ENCODE data around the gene EMC8.

DNA sequence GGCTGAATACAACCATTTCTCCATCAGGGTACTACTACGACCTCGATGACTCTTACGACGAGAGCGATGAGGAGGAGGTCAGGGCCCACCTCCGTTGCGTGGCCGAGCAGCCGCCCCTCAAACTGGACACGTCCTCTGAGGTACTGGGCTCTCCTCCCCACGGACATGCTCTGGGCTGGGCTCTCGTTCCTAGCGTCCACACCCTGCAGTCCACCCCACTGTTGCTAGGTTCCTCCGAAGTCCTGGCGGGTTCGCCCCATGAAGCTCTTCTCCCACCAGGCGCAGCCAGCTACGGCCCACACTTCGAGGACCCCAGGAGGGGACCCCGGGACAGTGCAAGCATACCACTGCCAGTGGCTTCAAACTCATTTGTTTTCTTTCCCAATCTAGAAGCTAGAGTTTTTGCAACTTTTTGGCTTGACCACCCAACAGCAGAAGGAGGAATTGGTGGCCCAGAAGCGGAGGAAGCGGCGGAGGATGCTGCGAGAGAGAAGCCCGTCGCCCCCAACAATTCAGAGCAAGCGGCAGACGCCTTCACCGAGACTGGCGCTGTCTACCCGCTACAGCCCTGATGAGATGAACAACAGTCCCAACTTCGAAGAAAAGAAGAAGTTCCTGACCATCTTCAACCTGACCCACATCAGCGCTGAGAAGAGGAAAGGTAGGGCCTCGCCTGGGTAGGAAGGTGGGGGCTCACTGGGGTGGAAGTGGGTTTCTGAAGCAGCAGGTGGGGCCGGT lies 25.6 kb downstream of the GINS2 start:
- CAGE, long polyA plus RNA, result no peak
- RRBS, result 100% methylated on average over 1 of the region's 35 CpGs

DNA sequence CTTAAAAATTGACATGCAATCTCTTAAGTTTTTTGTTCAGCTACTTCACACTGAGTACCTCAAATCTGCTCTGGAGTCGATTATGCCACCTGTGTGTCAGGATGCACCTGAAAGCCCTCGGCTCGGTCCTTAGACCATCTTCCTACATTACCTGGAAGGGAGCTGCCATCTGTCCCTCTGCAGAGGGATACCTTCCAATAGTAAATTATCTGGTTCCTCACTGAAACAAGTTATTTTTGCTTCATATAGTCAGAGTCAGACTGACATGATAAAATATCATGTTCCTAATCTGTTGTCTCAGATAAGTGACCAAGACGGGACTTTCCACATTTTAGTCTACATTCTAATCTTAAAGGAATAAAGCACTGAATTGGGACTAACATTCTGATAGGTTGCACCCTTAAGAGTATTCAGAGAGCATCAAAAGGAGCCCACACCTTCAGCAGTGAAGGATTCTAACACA lies 13.6 kb downstream of the GINS2 start:
- CAGE, long polyA plus RNA, result no peak
- RRBS, result no CpG with 5 or more reads among the region's 4 CpGs

DNA sequence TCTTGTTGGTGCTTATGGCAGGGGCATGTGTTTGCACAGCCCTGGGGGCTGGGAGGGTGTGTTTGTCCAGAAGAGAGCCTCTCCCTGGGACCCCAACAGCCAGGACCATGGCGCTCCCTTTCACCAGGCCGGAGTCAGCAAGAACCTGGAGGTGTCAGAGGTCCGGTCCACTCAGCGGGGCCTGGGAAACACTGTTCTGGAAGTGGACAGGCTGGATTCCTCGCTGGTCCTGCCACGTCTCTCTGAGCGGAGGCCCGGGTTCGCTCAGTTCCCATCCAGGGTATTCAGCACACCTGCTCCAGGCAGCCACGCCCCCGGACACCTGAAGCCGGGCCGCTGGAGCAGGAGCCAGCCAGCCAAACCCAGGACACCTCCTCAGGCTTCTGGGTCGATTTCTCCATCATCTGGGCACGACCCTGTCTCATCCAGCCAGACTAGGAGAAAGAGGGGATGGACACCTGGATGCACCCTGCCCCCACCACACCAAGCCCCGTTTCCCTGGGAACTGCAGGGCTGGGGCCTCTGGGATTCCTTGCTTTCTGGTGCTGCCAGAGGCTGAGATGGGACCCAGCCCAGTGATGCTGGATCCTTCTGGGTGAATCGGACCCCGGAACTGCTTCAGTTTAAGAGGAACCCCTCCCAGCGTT lies 19.0 kb upstream of the GINS2 start:
- CAGE, long polyA plus RNA, result no peak
- RRBS, result 84% methylated on average over 9 of the region's 19 CpGs

DNA sequence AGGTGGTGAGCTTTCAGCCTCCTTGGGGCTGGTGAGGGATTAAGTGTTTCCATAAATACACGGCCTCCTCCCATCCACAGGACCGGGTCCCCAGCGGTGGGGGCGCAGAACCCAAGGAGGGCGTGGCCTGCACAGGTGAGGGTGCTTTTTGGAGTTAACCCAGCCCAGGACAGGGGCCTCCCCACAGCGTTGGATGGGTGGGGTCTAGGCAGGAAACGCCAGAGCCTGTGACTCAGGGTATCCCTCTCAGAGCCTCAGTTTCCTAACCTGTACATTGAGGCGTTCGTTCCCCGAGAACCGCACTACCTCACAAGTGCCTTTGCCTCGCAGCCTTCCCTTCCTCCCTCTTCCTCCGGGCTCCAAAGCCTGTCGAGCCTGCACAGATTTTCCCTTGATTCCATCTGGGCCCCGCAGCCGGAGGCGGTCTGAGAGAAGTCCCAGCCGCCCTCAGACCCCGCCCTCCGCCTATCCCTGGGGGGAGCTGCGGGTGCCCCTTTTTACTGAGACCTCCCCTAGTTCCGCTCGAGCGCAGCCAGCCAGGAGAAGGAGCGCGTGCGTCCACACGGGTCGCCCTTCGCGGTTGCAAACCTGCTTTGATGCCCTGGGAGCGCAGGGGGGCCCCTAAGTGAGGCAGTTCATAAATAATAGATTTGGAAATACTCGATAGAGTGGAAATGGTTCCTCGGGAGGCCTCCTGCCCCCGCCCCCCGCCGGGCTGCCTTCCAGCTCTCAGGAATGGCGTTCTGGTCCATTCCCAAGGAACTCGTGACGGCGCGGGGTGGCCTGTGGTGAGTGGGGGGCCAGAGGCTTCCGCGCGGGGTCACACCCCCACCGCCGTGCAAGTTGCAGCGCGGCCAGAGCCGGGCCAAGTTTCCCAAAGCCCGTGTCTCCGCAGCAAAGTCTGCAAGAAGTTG lies 791 bp downstream of the C16orf74 start:
- CAGE, long polyA plus RNA, result no peak
- RRBS, result 2% methylated on average over 9 of the region's 52 CpGs

DNA sequence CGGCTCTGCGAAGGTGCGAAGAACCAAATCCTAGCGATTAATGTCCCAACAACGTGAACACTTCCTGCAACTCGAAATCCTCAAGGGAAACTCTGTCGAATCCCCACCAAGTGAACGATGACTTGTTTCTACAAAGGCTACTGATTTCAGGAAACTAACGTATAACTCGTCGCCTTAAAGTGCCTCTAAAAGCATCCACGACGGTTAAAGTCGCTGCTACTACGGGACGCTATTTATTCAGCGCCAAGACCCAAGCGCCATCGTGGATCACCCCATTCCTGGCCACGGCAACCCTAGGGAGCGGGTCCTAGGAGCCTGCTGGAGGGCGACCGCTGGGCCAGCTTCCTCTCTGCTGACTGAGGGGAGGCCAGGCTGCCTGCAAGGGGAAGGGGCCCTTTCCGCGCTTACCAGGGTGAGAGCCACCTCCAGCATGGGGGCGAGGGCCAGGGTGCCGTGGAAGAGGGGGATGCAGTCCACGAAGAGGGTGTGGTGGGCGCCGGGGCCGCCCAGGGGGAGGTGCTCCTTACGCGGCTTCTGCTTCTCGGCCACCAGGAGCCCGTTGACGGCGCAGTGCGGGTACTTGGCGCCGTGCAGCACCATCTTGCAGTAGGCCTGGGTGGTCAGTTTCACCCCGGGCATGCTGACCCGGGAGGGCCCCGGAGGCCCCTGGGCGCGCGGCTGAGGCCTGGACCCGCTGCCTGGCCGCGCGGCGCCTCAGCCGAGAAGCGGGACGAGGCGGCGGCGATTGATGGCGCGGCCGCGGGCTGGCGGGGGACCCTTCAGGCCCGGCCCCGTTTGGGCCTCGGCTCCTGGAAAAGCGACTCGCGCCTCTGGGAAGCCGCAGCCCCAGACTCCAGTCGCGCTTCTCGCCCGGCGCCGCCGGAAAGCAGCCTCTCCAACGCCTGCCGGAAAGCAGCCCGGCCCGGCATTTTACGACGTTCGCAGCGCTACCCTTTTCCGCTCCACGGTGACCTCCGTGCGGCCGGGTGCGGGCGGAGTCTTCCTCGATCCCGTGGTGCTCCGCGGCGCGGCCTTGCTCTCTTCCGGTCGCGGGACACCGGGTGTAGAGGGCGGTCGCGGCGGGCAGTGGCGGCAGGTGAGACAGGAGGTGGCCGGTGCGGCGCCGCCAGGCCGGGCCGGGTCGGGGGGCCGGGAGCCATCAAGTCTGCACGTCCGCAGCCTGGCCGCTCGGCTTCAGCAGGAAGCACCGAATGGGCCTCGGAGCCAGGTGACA lies at the start of gene EMC8:
Gene EMC8 (minus strand): TSS at position 888 of the 1,234 bp plus-strand sequence.
- CAGE, long polyA plus RNA, result start-site peak on the plus strand centred at position 1,037 of the sequence, 68 bp wide, 787 and 566 reads in 2 replicates
- RRBS, result 1% methylated on average over 40 of the region's 120 CpGs

DNA sequence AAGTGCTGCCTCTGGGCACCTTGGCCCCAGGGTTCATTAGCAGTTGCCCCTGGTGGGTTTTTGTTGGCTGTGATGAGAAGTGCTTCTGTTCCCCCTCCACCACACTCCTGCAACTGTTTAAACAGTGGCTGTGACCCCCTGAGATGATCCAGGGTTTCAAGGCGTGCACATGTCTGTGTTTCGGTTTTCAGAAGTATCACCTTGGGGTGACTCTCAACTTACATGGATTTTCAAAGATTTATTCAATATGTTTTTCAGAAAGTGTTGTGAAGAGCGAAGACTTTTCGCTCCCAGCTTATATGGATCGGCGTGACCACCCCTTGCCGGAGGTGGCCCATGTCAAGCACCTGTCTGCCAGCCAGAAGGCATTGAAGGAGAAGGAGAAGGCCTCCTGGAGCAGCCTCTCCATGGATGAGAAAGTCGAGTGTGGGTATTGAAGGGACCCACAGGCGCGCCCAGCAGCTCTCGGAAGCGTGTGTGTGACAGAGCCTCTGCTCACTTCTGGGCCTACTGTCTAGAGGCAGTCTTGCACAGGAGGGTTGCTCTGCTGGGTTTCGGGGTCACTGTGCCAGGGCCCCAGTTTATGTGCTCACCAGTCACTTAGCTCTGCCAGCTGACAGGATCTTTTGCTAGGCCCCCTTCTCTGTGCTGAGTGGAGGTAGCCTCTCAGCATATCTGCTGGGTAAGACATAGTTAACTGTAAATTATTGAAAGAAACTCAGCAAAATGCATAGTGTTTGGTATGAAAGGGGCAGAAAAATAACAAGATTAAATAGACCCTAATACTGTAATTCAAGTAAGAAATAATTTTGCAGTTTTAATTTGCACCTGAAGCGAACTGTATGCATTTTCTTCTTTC lies 5.4 kb downstream of the COX4I1 start:
- CAGE, long polyA plus RNA, result no peak
- RRBS, result no CpG with 5 or more reads among the region's 14 CpGs

DNA sequence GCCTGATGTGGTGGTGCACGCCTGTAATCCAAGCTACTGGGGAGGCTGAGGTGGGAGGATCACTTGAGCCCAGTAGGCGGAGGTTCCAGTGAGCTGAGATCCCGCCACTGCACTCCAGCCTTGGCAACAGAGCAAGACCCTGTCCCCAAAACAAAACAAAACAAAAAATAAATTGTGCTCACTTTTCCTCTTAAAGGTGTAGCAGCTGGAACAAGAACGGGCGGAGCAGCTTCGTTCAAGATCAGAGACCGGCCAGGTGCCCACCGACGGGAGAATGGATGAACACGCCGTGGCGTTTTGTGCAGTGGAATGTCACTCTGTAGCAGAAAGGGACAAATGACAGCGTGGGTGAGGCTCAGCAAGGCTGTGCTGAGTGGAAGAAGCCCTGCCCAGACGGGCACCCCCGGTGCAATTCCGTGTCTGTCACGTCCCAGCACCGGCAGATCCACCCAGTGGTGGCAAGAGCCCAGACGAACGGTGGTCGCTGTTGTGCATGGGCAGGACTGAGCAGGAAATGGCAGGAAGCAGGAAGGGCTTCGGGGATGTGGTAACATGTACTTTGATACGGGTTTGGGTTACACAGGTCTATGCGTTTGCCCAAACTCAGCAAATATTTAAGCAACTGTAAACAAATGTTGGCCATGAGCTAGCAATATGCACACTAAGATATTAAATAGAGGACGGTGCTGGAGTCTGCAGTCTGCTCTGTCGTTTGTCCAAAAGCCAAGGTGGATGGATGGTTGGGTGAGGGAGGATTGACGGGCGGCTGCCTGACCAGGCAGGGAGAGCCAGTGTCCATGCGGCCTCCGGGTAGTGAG lies 48.2 kb downstream of the COX4I1 start:
- CAGE, long polyA plus RNA, result no peak
- RRBS, result no CpG with 5 or more reads among the region's 30 CpGs

DNA sequence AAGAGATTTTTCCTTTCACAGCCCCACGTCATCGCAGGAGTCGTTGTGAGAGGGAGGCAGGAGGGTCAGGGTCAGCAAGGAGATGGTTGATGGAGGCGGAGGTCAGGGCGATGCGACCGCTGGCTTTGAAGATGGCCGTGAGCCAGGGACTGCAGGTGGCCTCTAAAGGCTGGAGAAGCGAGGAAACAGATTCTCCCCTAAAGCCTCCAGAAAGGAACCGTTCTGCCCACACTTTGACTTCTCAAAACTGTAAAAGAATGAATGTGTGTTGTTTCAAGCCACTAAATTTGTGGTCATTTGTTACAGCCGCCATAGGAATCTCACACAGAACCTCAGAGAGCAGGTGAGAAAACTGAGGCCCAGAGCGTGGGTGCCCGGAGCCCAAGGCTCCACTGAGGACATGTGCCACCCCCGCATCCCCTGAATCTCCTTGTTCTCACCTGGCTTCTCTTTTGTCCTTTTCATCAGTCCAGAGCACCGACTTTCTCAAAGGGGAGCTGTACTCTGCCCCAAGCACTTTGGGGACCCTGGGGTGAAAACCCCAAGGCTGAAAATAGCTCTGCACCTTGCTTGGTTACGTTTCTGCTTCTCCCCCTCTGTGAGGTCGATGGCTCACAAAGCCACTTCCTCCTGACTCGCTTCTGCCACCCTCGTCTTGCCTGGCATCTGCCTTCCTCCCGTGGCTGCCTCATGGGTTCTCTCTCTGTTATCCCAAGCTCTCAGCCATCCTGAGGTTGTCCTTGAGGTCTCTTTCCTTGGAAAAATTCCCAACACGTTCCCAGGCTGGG lies 36.9 kb downstream of the IRF8 start:
- CAGE, long polyA plus RNA, result no peak
- RRBS, result no CpG with 5 or more reads among the region's 21 CpGs

DNA sequence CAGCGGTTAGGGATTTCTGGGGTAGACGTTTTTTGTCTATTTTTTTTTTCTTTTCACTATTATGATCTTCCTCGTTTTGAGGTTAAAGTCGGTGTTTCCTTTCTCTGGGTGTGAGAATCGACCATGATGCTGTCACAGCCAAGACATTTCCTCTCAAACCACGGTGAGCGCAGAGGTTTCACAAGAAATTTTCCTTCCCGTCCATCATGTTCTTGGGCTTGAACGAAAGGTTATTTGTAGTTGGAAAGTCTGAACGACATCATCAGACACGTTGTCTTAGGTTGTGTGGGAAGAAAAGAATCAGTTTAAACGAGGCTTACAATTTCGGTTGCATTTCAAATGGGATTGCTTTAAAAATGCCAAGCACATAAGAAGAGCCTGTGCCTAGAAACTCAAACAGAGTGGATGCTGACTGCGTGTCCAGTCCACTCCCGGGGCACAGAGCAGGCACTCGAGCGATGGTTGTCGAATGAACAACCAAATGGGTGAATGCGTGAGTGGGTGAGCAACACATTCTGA lies 37.6 kb downstream of the IRF8 start:
- CAGE, long polyA plus RNA, result no peak
- RRBS, result 87% methylated on average over 5 of the region's 19 CpGs

GRCh38 chr16:85944887-85945688 lies 46.1 kb downstream of the IRF8 start:
- CAGE, long polyA plus RNA, result no peak
- RRBS, result 79% methylated on average over 2 of the region's 15 CpGs

DNA sequence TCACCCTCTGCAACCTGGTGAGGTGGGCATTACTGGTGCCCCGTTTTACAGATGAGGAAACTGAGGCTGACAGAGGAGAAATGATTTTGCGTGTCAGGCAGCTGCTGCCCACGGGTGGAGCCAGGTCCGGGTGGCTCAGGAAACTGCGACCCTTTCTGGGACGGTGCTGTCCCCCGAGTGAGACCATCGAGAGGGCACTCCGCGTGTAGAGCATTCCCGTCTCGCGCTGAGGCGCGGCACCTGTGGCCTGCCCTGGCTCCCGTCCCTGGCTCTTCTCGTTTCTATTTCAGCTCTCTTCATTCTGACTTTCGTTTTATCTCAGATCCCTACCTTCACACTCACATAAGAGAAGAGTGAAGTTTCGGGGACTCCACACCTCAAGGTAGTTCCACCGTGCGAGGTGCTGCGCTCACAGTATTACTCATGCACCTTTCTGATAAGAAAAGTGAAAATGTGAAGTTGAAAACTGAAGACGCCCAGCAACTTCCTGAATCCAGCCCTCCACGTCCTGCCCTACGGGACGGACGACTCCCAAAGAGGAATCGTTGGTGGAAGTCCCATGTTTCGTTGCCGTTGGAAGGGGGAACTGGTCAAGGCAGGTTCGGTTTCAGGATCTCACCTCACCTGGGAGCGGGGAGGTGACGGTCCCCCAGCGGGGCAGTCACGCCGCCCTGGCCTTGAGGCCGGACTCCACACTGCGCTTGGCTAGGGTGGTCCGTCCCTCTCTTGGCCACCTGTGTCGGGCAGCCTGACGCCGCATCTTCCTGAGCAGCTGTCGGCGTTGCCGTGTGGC lies 48.8 kb downstream of the IRF8 start:
- CAGE, long polyA plus RNA, result no peak
- RRBS, result no CpG with 5 or more reads among the region's 45 CpGs

- CAGE, long polyA plus RNA, result no peak
- RRBS, result 56% methylated on average over 2 of the region's 27 CpGs
Observed at GRCh38 chr16:85978211-85978867, 79.4 kb downstream of the IRF8 start.

DNA sequence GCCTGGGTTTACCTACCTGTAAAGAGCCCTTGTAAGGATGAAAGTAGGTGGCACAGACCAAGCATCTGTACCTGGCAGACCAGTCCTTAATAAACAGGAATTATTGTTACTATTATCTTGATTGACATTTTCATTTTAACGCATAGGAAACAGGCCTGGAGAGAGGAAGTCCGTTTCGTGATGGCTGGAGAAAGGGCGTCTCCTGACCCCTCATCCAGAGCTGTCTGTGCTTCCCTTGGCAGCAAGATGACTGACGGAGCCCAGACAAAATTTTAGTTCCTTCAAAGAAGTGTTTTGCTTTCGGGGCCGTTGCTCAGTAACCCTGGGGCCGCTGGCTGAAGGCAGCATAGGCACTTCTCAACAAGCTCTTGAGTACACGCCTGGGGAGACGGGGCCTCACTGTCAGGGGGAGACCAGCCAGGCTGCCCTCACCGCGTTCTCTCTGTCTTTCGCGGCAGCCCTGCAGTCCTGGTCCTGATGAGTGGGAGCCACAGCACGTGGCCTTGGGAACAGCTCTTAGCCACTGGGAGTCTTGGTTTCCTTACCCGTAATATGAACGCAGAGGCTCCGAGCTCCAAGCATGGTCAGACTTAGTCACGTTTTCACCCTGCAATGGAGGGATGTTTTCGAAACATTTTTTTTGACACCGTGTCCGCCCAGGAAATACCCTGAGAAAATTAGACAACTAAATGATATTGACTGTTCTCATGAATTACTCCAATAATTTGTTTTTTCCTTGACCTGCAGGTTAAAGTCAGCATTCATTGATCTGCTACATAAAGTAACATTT lies 86.0 kb downstream of the IRF8 start:
- CAGE, long polyA plus RNA, result no peak
- RRBS, result no CpG with 5 or more reads among the region's 22 CpGs

GRCh38 chr16:86199224-86199623 lies 300.3 kb downstream of the IRF8 start:
- CAGE, long polyA plus RNA, result no peak
- RRBS, result no CpG with 5 or more reads among the region's 8 CpGs

DNA sequence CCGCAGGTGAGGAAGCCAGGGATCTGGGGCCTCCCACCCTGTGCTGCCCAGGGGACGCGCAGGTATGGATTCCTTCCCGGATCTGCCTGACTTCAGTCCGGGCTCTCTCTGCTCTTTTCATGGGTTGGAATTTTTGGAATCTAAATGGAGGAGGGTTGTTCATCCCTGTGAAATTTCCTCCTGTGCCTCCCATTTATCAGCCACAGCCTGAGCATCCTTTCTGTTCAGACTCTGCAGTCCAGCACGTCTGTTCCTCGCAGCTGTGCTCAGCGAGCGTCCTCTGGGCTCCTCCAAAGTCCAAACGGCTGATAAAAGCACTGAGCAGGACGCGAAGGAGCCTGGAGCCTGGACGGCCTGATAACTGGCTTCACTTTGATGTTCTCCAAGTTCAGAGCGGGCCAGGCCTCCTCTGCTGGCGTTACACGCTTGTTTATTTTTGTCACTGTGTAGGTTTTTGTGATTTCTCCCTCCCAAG lies 290.7 kb upstream of the FOXF1 start:
- CAGE, long polyA plus RNA, result no peak
- RRBS, result no CpG with 5 or more reads among the region's 16 CpGs

DNA sequence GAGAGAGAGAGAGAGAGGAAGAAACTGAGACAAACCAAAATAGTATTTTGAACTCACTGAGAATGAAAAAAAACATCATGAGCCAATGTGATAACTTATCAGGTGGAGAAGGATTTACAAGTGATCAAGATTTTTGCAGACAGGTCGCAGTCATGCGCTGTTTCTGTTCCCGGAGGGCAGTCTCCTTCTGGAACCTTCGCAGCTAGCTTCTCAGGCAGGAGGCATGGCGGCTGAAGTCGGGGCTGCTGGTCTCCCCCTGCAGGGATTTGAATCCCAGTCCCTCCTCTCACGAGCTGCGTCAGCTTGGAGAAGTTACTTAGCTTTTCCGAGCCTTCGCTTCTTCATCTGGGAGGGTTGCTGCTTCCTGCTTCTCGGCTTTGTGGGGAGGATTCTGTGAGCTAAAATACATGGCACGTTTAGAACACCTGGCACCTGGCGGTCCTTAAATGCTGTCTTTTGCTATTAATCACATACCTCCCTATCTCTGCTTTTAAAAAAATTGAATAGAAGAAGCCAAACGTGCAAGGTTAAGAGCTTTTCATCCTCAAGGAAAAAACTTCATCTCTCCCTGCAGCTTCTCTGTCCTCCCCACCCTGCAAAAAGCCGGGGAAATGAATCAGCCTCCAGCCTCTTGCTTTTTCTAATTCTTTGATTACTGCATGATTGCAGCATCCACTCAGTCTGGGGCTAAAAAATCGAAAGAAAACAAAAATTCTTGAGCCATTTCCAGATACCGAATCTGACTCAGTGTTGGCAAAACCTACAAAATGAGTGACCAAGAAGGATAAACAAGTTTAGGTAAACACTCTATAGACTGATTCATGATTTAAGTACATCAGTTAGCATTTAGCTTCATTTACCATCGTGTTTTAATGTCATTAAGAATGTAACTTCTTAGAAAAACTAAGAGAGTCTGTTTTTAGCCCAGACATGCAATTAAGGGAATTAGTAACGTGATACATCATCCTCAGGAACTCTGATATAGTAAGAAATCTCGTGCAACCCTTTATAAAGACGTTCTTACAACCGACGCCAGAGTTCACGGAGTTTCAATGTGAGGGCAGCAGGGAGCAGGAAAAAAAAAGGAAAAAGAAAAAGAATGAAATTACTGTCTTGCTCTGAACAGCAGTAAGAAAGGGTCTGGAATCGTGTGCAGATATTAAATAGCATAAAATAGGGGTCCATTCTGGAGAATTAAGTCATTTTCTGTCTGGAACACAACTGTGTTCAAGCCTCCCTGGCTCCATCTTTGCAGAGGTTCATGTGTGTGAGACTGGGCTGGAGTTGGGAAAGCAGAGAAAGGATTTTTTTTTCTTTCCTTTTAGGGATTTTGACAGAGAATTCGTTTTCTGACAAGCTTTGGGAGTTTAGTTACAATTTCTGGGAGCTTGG lies 287.4 kb upstream of the FOXF1 start:
- CAGE, long polyA plus RNA, result no peak
- RRBS, result no CpG with 5 or more reads among the region's 26 CpGs

- CAGE, long polyA plus RNA, result no peak
- RRBS, result no CpG with 5 or more reads among the region's 15 CpGs
Observed at GRCh38 chr16:86345469-86346016, 164.8 kb upstream of the FOXF1 start.

- CAGE, long polyA plus RNA, result no peak
- RRBS, result no CpG with 5 or more reads among the region's 7 CpGs
Observed at GRCh38 chr16:86501019-86501564, 9.2 kb upstream of the FOXF1 start.

GRCh38 chr16:86502996-86504242 lies 6.9 kb upstream of the FOXF1 start:
- CAGE, long polyA plus RNA, result no peak
- RRBS, result 63% methylated on average over 5 of the region's 25 CpGs

- CAGE, long polyA plus RNA, result no peak
- RRBS, result no CpG with 5 or more reads among the region's 29 CpGs
Observed at GRCh38 chr16:86513525-86513990, 3.2 kb downstream of the FOXF1 start.